ENCODE data around the gene EPAS1.

- PRO-cap = no peak
These were observed 32.8 kb downstream of the PPM1B start for GRCh38 chr2:44201028-44202230.

DNA sequence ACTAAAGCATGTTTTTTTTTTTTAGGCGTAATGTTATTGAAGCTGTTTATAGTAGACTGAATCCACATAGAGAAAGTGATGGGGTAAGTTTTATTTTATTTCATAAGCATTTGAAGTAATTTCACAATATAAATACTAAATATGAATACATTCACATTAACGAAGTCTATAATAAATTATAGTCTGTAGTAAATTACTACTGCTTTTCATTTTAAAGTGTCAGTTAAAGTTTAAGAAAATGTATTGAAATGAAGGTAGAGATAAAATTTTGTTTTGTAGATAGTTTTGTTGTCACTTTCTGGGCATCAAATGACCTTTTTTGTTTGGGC lies 49.7 kb downstream of the PPM1B start:
- PRO-cap = no peak

- PRO-cap = no peak
These were observed 29.6 kb upstream of the SLC3A1 start for GRCh38 chr2:44245584-44246111.

- PRO-cap = no peak
These were observed 13.0 kb downstream of the PREPL start for GRCh38 chr2:44348164-44348816.

GRCh38 chr2:44468351-44469043 lies 106.8 kb downstream of the CAMKMT start:
- PRO-cap = no peak

- PRO-cap = no peak
These were observed 527 bp downstream of the SIX2 start for GRCh38 chr2:45008540-45009310.

DNA sequence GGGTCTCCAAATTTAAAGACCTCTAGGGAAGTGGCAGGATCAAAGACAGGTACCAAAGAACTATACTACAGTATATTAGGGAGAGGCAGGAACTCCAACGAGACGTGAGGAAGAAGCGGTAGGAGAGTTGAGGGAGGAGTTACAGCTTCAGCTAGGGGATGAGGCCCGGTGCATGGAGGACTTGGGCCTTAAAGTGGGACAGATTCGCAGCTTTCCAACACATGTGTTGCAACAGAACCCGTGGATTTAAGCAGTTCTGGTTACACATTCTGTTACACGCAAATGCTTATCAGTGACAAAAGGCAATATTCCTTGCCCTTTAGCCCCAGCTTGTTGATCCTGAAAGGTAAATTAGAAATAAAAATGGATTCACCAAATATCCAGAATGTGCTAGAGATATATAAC lies 7.4 kb upstream of the PRKCE start:
- PRO-cap = no peak

DNA sequence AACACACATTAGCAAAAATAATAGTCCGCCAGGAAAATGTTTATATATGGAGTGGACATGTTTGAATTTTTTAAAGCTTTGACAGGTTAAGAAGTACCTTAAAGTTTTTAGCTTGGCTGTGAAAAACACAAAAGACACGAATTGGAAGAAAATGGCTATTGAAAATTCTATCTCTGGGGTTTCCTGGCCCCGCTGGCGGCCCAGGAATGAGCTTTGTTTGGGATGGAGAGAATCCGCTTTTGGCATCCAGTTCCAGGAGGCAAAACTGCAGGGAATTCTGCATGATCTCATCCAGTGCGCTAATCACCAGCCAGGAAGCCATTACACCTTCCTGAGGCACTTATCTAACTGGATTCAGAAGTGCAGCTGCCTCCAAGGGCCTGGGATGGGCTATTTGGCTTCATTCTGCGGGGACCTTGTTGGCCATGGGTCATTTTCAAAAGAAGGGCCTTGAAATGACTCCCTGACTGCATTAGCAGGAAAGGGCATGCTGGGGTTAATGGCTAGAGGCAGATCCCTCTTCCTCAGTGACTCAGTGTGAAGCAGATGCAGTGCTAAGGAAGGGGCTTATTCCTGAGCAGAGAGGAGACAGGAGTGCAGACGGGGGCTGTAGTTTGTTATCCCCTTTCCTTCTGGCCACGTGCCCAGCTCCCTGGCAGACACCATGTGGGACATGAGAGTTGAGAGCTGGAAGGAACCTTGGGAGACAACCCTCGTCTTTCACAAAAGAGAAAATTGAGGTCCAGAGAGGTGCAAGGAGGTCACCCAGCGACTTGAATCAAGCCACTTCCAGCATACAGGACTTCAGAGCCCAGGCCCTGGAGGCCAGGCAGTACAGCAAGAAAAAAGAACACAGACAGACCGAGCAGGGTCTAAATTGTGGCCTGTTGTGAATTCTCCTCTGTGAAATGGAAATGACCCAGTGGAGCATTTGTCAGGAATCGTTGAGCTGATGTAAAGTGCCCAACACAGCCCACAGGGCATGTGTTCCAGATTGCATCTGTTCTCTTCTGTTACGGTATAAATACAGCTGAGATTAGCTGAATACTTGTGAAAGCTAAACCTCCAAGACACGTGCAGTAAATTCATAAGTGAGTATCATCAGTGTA lies 161.7 kb downstream of the PRKCE start:
- PRO-cap = no peak

DNA sequence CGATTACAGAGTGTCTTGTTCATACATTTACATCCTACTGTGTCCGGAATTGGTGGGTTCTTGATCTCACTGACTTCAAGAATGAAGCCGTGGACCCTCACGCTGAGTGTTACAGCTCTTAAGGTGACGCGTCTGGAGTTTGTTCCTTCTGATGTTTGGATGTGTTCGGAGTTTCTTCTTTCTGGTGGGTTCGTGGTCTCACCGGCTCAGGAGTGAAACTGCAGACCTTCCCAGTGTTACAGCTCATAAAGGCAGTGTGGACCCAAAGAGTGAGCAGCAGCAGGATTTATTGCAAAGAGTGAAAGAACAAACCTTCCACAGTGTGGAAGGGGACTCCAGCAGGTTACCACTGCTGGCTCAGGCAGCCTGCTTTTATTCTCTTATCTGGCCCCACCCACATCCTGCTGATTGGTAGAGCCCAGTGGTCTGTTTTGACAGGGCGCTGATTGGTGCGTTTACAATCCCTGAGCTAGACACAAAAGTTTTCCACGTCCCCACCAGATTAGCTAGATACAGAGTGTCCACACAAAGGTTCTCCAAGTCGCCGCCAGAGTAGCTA lies 265.3 kb downstream of the PRKCE start:
- PRO-cap = no peak

DNA sequence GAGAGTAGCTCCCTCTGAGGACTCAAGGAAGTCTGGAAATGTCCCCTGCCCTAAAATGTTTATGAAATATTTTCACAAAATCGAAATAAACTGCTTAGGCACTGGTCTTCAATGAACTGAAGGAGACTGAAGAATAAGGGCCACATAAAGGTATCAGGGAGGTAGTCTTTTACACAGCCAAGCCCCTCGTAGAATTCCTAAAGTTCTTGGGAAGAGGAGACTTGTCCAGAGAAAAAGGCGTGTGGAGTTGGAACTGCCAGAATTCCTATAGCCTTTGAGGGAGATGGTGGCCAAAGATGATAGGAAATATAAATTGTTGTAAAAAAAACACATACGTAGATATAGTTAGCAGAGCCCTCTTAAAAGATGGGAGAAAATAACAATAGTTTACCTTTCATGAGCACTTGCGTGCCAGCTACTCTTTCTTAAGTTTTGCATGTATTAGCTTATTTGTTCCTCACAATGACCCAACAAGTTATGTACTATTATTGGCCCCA lies 269.6 kb downstream of the PRKCE start:
- PRO-cap = no peak

DNA sequence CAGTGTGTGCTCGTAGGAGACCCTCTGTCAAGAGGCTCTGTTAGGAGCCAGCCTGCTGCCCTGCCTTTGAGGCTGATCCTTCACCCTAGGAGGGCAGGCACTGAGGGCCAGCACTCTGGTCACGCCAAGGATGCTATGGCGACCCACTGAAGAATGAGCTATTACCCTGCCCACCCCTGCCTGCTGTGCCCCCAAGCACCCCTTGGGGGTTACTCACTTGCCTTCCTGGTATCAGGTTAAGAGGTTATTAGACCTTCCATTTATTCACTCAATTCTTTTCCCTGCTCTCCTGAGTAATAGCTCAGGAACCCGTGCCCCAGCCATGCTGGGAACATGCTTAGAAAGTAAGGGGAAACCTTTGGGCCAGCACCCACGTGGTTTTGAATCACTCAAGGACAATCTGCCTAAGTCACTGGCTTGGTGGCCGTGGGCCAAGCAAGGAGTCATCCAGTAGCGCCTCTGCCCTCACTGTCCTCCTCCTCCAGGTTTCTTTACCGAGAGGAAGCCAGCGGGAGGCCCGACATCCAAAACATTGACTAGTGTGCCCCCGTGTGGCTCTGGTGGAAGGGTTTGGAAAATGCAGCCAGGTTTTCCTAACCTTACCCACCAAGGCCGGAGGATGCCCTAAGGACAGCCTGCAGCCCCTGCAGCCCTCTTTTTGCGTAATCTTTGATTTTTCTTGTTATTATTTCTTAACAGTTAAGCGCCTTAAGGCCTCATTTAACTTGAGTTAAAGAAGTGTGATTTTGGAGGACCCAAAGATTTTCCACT lies 284.7 kb downstream of the PRKCE start:
- PRO-cap = no peak

DNA sequence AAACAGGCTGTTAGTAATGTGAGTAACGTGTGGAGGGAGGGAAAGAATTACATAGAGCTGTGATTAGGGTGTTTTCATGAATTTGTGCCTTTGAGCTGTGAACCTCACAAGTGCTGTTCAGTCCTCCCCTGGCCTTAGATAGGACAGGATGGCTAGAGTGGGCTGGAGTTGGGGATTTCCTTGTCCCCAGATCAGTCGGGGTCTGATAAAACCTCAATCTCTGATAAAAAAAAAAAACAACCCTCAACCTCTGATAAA lies 297.0 kb upstream of the EPAS1 start:
- PRO-cap = no peak

DNA sequence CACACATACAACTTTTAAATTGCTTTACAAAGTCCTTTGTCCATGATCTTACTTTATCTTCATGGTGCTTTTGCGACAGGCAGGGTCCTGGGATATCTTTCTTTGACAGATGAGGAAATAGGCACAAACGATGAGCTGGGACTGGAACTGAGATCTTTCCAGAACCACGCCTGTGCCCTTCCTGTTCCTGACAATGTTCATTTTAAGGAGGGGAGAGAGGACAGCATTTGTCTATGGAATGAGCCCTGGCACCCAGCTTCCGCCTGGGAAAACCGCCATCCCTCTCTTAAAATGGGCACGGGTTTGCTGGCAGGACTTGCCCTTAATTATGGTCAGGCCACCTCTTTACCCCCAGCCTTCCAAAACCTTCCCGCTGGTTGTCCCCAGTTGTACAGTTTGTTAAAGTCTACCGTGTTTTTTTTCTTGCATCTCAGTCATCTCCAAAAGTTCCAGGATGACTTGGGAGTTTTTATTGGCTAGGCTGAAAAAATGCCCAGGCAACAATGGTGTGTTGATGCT lies 265.0 kb upstream of the EPAS1 start:
- PRO-cap = no peak

- PRO-cap = no peak
These were observed 222.7 kb upstream of the EPAS1 start for GRCh38 chr2:46074386-46075079.

GRCh38 chr2:46230112-46230448 lies 67.1 kb upstream of the EPAS1 start:
- PRO-cap = no peak

- PRO-cap = bidirectional peak, plus-strand start at chr2:46297407, minus-strand start at chr2:46297115; bidirectional peak, plus-strand start at chr2:46297766, minus-strand start at chr2:46297652
These were observed at the start of gene EPAS1 for GRCh38 chr2:46297249-46298232. EPAS1 (plus strand) TSS chr2:46297407.

DNA sequence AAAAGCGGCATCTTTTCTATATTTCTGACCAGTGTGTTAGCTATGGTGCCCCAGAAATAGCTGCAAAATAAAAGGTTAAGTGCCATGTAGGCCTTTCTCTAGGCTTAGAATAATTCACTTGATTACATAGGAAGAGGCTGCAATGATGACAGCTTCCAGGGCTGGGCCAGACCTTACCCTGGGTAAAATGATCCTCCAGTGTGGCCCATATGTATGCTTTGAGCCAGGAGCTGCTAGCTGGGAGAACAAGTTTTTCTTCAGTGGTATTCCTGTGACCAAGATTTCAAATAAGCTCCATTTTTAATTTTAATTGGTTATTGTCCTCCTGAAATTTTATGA lies 21.8 kb downstream of the EPAS1 start:
- PRO-cap = no peak

DNA sequence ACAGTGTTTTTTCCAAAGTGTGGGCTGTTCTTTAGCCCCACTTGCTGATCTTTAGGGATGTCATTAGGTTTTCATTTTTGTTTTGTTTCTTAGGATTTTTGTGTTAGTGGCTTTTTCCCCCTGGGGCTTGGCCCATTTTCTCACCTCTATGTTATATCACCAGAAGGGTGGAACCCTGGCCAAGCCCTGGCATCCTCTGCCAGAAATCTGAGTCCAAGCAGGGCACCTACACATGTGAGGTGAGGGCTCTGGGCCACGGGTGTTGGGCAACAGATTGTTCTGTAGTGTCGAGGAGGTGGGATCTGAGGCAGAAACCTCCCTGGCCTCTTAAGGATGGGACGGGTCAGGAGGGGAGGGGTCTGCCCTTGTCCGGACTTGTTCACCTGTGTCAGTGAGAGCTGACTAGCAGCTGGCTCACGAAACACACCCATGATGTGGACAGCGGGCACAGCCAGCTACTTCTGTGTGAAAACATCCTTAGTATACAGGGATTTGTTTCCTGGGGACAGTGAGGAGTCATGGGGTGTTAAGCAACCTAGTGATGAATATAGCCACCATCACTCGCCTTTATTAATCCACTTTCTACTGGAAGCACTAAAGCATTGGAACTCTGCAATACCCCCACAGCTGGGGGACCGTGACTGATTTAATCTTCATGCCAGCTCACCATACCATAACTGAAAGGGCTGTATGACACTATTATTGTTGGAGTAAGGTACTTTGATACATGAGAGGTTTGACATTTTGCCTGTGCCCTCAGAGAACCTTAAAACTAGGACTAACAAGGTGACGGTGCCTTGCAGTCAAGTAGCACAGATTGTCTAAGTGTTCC lies 35.6 kb downstream of the EPAS1 start:
- PRO-cap = bidirectional peak, plus-strand start at position 578 of the sequence, minus-strand start at position 465 of the sequence

DNA sequence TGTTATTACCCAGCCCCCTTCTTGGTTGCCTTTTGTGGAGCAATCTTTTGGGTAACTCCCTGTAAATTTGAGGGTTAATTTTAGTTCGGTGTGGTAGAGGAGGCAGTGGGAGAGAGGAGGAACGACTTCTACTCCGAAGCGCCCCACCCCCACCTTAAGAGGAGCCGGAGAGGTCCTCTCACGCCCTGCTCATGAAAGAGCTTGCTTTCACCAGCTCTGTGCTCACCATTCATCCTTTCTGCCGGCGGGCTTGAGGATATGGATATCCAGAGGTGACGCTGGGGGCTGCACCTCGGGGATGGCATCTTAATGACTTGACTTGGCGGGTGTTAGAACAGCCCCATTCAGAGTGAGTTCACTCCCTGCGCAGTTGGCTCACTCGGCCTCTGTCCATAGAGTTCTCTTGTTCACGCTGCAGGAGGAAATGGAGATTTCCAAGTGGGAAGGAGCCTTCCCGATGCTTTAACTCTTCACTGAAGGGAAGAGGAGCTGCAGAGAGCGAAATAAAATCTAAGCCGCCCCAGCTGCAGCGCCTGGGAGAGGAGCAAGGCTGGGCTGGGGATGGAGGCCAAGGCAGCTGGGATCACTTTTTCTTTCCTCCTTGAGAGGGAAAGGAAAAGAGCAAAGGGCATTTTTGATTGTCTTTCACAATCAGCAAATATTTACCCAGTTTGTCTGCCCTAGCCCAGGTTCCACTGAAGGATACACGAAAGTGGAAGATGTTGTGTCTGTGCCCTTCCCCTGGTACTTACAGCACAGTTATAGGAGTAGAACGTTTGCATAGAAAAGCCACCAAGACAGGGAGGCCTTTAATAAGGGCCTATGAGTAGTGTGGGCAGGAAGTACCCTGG lies 38.6 kb downstream of the EPAS1 start:
- PRO-cap = bidirectional peak, plus-strand start at position 96 of the sequence, minus-strand start outside the sequence; bidirectional peak, plus-strand start at position 343 of the sequence, minus-strand start at position 231 of the sequence; unidirectional peak, minus-strand start at position 425 of the sequence

- PRO-cap = no peak
These were observed 17.4 kb upstream of the ATP6V1E2 start for GRCh38 chr2:46559684-46560320.

Data from tibial artery (tissue), 1 donor.